ENCODE measurements around a stretch of chr22.

GRCh38 chr22:48396629-48397240, 92.6 kb upstream of the TAFA5 start:
- RAMPAGE, long total RNA: no peak
- RRBS, 2 experiments: 62 to 63% methylated on average over 1 to 4 of the region's 22 CpGs
CAGE:
- cytosol, long polyA minus RNA: no peak
- cytosol, long polyA plus RNA: no peak
- long polyA plus RNA: no peak
- nucleolus, long total RNA: no peak
- nucleus, long polyA plus RNA: no peak
- nucleus, long total RNA: no peak

DNA sequence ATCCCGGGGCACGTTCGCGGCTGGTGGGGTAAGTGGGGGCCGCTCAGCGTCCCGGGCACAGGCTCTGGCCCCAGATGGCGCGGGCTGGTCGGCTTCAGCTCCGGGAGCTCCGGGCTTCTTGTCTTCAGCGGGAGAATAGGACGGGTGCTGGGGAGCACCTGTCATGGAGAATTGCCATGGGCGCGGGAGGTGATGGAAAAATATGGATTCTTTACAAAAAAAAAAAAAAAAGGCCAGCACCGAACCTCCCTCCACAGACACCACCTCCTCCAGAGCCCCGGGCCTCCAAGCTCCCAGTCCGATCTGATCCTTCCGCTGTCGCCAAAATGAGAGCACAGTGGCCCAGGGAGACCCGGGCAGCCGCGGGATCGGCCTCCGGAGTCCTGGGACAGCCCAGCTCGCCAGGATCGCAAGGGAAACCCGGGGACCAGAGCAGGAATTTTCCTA, 1.2 kb downstream of the TAFA5 start:
- RAMPAGE, long total RNA: no peak
- RRBS, 2 experiments: 4 to 34% methylated on average over 19 of the region's 29 CpGs
CAGE:
- cytosol, long polyA minus RNA: no peak
- cytosol, long polyA plus RNA: no peak
- long polyA plus RNA: no peak
- nucleolus, long total RNA: no peak
- nucleus, long polyA plus RNA: no peak
- nucleus, long total RNA: no peak

DNA sequence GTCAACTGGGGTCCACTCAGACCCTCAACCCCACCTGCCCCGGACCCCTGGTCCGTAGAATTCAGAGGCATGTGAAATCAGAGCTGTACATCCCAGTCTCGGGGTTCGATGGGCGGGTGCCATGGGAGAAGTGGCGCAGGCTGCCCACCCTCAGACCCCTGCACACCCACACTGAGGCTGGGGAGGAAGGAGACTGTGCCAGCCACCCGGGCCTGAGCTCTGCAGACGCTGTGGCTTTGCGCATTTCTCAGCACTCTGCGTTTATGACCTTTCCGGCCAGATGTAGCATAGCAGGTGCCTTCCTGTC, 206.6 kb downstream of the TAFA5 start:
- RAMPAGE, long total RNA: no peak
- RRBS, 2 experiments: 39 to 45% methylated on average over 5 of the region's 11 CpGs
CAGE:
- cytosol, long polyA minus RNA: no peak
- cytosol, long polyA plus RNA: no peak
- long polyA plus RNA: no peak
- nucleolus, long total RNA: no peak
- nucleus, long polyA plus RNA: no peak
- nucleus, long total RNA: no peak

- RAMPAGE, long total RNA: no peak
- RRBS, 2 experiments: 89 to 97% methylated on average over 9 of the region's 47 CpGs
CAGE:
- cytosol, long polyA minus RNA: no peak
- cytosol, long polyA plus RNA: no peak
- long polyA plus RNA: no peak
- nucleolus, long total RNA: no peak
- nucleus, long polyA plus RNA: no peak
- nucleus, long total RNA: no peak
These were observed 286.4 kb downstream of the BRD1 start for GRCh38 chr22:49541203-49541741.

DNA sequence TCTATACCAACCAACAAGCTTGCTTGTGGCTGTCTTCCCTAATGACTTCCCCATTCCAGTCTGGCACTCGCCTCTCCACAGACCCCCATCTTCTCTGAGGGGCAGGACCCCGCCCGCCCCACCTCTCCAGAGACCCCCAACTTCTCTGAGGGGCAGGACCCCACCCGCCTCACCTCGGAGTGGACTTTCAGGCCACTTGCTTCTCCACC, 36.2 kb downstream of the BRD1 start:
- RAMPAGE, long total RNA: no peak
- RRBS, 2 experiments: no CpG with 5 or more reads among the region's 5 CpGs
CAGE:
- cytosol, long polyA minus RNA: no peak
- cytosol, long polyA plus RNA: no peak
- long polyA plus RNA: no peak
- nucleolus, long total RNA: no peak
- nucleus, long polyA plus RNA: no peak
- nucleus, long total RNA: no peak

DNA sequence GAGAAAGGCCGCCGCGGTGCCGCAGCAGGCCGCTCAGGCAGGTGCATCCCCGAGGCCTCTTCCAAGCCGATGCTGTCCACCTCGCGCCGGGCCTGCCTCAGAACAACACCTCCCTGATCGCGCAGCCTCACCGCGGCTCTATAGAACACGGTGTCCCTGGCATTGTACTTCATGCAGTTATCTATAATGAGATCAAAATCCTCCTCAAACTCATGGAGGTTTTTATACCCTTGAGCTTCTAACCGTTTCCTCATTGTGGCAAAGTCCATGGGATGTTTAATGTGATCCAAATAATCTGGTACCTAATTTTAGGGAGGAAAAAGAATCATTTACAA, 29.9 kb downstream of the BRD1 start:
- RAMPAGE, long total RNA: no peak
- RRBS, 2 experiments: no CpG with 5 or more reads among the region's 16 CpGs
CAGE:
- cytosol, long polyA minus RNA: no peak
- cytosol, long polyA plus RNA: no peak
- long polyA plus RNA: no peak
- nucleolus, long total RNA: no peak
- nucleus, long polyA plus RNA: no peak
- nucleus, long total RNA: no peak

DNA sequence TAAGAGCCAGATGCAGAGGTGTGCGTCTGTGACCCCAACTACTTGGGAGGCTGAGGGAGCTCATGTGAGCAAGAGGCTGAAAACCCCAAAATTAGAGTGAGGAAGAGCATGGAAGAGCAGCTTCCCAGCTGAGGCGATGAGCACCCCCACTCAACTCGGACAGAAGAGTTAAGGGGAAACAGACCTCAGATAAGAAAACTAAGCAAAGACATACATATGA, 21.4 kb downstream of the BRD1 start:
- RAMPAGE, long total RNA: no peak
- RRBS, 2 experiments: no CpG with 5 or more reads among the region's 3 CpGs
CAGE:
- cytosol, long polyA minus RNA: no peak
- cytosol, long polyA plus RNA: no peak
- long polyA plus RNA: no peak
- nucleolus, long total RNA: no peak
- nucleus, long polyA plus RNA: no peak
- nucleus, long total RNA: no peak

- RAMPAGE, long total RNA: no peak
- RRBS, 2 experiments: no CpG with 5 or more reads among the region's 34 CpGs
CAGE:
- cytosol, long polyA minus RNA: no peak
- cytosol, long polyA plus RNA: no peak
- long polyA plus RNA: no peak
- nucleolus, long total RNA: no peak
- nucleus, long polyA plus RNA: no peak
- nucleus, long total RNA: no peak
These were observed 4.5 kb downstream of the BRD1 start for GRCh38 chr22:49823014-49823656.

- RAMPAGE, long total RNA: no peak
- RRBS, 2 experiments: no CpG with 5 or more reads among the region's 46 CpGs
CAGE:
- cytosol, long polyA minus RNA: no peak
- cytosol, long polyA plus RNA: no peak
- long polyA plus RNA: no peak
- nucleolus, long total RNA: no peak
- nucleus, long polyA plus RNA: no peak
- nucleus, long total RNA: no peak
These were observed 3.8 kb downstream of the BRD1 start for GRCh38 chr22:49823657-49824550.

DNA sequence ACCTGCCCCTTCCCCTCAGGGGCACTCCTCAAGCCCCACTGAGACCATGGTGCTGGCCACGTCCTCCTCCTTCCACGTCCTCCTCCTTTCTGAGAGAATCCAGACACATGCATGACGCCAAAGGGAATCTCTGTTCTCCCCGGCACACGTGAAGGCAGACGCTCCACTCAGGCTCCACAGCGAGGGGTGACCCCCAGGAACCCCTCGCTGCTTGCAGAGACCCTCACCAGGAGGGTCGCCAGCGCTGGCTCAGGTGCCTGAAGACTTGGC, 2.6 kb downstream of the BRD1 start:
- RAMPAGE, long total RNA: no peak
- RRBS, 2 experiments: no CpG with 5 or more reads among the region's 10 CpGs
CAGE:
- cytosol, long polyA minus RNA: no peak
- cytosol, long polyA plus RNA: no peak
- long polyA plus RNA: no peak
- nucleolus, long total RNA: no peak
- nucleus, long polyA plus RNA: no peak
- nucleus, long total RNA: no peak

GRCh38 chr22:49921592-49921945, 3.1 kb downstream of the CRELD2 start:
- RAMPAGE, long total RNA: no peak
- RRBS, 2 experiments: 93 to 98% methylated on average over 9 of the region's 17 CpGs
CAGE:
- cytosol, long polyA minus RNA: no peak
- cytosol, long polyA plus RNA: no peak
- long polyA plus RNA: no peak
- nucleolus, long total RNA: no peak
- nucleus, long polyA plus RNA: no peak
- nucleus, long total RNA: no peak

DNA sequence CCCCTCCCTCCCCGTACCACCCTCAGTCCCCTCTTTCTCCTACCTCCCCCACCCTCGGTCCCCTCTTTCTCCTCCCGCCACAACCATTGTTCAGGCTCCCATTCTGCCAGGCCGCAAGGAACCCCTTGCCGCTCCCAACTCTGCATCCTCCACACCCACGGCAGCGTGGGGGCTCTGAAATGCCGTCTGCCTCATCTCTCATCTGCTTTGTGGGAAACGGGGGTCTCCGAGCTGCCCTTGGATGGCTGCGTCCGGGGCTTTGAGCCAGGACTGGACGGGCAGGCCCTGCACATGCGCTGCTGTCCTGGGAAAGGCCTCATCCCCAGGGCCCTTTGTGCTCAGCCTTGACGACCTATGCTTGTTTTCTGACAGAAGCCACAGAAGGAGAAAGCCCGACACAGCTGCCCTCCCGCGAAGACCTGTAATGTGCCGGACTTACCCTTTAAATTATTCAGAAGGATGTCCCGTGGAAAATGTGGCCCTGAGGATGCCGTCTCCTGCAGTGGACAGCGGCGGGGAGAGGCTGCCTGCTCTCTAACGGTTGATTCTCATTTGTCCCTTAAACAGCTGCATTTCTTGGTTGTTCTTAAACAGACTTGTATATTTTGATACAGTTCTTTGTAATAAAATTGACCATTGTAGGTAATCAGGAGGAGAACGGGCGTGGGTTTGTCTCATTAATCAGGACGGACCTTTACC, 8.6 kb downstream of the CRELD2 start:
- RAMPAGE, long total RNA: no peak
- RRBS, 2 experiments: no CpG with 5 or more reads among the region's 27 CpGs
CAGE:
- cytosol, long polyA minus RNA: no peak
- cytosol, long polyA plus RNA: no peak
- long polyA plus RNA: no peak
- nucleolus, long total RNA: start-site peak on the minus strand centred at position 563 of the sequence, 31 bp wide, 6 reads; start-site peak on the plus strand centred at position 579 of the sequence, 27 bp wide, 35 reads
- nucleus, long polyA plus RNA: no peak
- nucleus, long total RNA: no peak

- RAMPAGE, long total RNA: no peak
- RRBS, 2 experiments: no CpG with 5 or more reads among the region's 2 CpGs
CAGE:
- cytosol, long polyA minus RNA: no peak
- cytosol, long polyA plus RNA: no peak
- long polyA plus RNA: no peak
- nucleolus, long total RNA: no peak
- nucleus, long polyA plus RNA: no peak
- nucleus, long total RNA: no peak
These were observed 15.0 kb upstream of the PIM3 start for GRCh38 chr22:49945672-49945896.

DNA sequence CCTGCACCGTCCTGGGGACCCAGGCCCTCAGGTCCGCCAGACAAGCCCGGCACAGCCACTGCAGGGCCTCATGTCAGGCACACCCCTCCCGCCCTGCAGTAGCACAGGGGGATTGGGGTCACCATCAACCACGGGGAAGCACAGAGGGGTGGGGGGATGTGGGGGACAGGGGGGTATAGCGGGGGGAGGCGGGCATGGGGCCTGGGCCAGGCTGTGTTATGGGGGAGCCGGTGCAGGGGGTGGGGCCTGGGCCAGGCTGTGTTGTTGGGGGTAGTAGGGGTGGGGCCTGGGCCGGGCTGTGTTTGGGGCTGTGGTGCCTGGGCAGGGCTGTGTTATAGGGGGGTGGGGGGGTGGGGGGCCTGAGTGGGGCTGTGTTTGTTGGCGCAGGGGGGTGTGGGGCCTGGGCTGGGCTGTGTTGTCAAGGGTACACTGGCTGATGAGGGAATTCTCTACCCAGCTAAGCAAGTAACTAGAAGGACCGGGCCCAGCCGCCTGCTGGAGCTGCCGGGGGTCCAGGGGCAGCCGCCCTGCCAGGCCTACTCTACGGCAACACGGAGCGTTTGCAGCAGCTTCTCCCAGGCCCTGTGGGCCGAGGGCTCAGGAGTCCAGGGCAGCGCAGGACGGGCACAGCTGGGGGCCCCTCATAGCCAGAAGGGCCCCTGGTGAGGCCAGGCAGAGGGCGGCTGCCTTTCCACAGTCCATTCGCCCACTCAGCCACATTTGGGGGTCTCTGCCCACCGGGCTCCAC, 10.2 kb upstream of the PIM3 start:
- RAMPAGE, long total RNA: no peak
- RRBS, 2 experiments: 76 to 96% methylated on average over 2 of the region's 23 CpGs
CAGE:
- cytosol, long polyA minus RNA: no peak
- cytosol, long polyA plus RNA: no peak
- long polyA plus RNA: no peak
- nucleolus, long total RNA: no peak
- nucleus, long polyA plus RNA: no peak
- nucleus, long total RNA: no peak

DNA sequence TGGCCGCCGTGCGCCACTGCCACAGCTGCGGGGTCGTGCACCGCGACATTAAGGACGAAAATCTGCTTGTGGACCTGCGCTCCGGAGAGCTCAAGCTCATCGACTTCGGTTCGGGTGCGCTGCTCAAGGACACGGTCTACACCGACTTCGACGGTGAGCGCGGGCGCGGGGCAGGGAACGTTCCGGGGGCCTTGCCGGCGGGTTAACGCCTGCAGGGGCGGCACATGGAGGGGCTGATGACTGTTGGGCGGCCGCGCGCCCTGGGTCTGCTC, 1.0 kb downstream of the PIM3 start:
- RAMPAGE, long total RNA: no peak
- RRBS, 2 experiments: 0 to under 1% methylated on average over 11 of the region's 32 CpGs
CAGE:
- cytosol, long polyA minus RNA: no peak
- cytosol, long polyA plus RNA: no peak
- long polyA plus RNA: no peak
- nucleolus, long total RNA: no peak
- nucleus, long polyA plus RNA: no peak
- nucleus, long total RNA: no peak

GRCh38 chr22:49963276-49964324, 3.0 kb downstream of the PIM3 start:
- RAMPAGE, long total RNA: no peak
- RRBS, 2 experiments: 46 to 72% methylated on average over 5 of the region's 40 CpGs
CAGE:
- cytosol, long polyA minus RNA: no peak
- cytosol, long polyA plus RNA: no peak
- long polyA plus RNA: no peak
- nucleolus, long total RNA: start-site peak on the plus strand at chr22:49963814-49964024, 655 reads
- nucleus, long polyA plus RNA: no peak
- nucleus, long total RNA: no peak

DNA sequence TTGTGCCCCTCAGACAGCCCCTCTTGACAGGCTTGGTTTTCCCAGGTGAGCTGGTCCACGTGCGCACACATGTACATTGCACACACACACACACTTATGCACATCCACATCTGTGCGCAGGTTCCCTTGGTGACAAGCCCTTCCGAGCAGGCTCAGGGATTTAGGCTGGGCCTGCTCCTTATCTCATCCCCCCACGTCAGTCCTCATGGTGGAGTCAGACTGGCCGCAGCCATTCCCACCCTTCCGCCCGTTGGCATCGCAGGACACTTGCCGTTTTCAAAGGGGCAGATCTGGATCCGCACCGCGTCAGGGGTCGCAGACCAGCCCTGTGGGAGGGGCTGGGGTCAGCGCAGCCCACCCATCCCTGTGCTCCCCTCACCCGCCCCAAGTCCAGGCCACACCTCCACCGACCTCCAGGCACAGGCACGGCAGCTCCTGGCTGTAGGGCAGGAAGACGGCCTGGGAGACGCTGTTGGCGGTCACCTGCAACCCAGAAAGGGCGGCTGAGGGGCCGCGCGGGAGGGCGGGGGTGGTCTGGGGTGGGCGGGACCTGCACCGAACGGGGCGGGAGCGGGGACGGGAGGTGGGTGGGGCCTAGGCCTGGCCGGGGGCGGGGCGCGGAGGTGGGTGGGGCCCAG, 13.4 kb downstream of the IL17REL start:
- RAMPAGE, long total RNA: no peak
- RRBS, 2 experiments: no CpG with 5 or more reads among the region's 36 CpGs
CAGE:
- cytosol, long polyA minus RNA: no peak
- cytosol, long polyA plus RNA: no peak
- long polyA plus RNA: no peak
- nucleolus, long total RNA: no peak
- nucleus, long polyA plus RNA: no peak
- nucleus, long total RNA: no peak

DNA sequence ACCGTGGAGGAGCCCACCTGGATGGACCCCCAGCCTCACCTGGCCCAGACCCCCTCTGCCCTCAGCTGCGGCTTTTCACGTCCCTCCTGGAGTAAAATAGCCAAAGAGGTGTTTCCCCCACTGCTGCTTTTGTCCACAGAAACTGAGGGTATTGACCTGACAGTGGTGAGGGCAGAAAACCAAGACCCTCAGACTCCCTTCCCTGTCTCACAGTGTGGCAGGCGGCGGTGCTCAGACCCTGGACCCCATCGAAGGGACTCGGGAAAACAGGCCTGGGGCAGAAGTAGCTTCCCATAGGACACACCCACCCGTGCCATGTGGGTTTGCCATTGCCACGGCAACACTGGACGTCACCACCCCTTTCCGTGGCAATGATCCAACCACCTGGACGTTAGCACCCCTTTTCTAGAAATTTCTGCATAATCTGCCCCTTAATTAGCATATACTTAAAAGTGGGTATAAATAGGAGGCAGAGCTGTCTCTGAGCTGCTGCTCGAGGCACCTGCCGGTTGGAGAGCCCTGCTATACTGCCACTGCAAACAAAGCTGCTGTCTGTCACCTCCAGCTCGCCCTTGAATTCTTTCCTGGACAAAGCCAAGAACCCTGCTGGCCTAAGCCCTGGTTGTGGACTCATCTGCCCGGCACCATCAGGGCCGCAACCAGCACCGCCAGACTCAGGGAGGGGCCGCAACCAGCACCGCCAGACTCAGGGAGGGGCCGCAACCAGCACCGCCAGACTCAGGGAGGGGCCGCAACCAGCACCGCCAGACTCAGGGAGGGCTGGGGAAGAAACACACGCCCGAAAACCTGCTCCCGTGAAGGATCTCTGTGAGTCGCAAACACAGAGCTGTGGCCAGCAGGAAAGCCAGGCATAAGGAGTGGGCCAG, 10.5 kb downstream of the MLC1 start:
- RAMPAGE, long total RNA: no peak
- RRBS, 2 experiments: no CpG with 5 or more reads among the region's 28 CpGs
CAGE:
- cytosol, long polyA minus RNA: no peak
- cytosol, long polyA plus RNA: no peak
- long polyA plus RNA: no peak
- nucleolus, long total RNA: no peak
- nucleus, long polyA plus RNA: no peak
- nucleus, long total RNA: no peak

DNA sequence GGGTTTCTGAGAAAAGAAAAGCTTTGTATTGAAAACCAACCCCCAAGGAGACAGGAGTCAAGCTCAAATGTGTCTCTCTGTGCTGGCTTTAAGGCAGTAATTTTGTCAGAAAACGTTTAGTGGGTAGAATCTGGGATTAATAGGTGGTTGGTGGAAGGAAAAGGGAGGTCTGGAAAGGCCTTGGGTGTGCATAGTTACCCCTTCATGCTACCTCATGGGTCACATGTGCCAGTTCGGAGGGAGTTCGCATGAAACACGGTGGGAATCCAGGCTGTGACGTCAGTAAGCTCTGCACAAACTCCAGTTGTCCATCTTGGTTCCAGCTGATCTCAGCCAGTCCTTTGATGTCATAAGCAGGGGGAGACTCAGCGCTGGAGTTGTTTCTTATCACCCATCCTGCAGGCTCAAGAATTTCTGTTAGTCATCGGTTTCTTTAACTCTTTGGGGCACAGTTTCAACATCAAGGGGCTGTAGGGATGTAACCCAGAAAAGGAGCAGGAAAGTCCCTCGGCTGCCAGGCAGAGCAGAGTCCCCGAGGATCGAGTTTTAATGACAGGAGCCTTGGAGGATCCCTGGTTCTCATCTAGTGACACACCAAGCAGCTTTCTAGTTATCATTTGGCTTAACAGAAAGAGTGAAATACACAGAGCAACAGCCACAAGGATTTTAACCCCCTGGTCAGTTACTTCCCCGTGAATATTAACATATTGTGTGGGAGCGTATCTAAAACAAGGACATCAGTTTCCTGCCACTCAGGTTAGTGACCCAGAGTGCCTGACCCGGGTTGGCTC, 28.9 kb downstream of the MOV10L1 start:
- RAMPAGE, long total RNA: no peak
- RRBS, 2 experiments: no CpG with 5 or more reads among the region's 13 CpGs
CAGE:
- cytosol, long polyA minus RNA: no peak
- cytosol, long polyA plus RNA: no peak
- long polyA plus RNA: no peak
- nucleolus, long total RNA: no peak
- nucleus, long polyA plus RNA: no peak
- nucleus, long total RNA: no peak

- RAMPAGE, long total RNA: no peak
- RRBS, 2 experiments: 2 to 3% methylated on average over 7 of the region's 50 CpGs
CAGE:
- cytosol, long polyA minus RNA: no peak
- cytosol, long polyA plus RNA: no peak
- long polyA plus RNA: no peak
- nucleolus, long total RNA: no peak
- nucleus, long polyA plus RNA: no peak
- nucleus, long total RNA: no peak
These were observed 896 bp downstream of the SELENOO start for GRCh38 chr22:50201583-50202231.